Measurements from ENCODE around the gene KL.

GRCh38 chr13:30824513-30825091 lies 81.5 kb upstream of the MEDAG start:
- PRO-cap = no peak
CAGE:
- cytosol, long polyA plus RNA = no peak
- long polyA plus RNA = no peak
- nucleus, long polyA plus RNA = no peak

- PRO-cap = no peak
CAGE:
- cytosol, long polyA plus RNA = no peak
- long polyA plus RNA = no peak
- nucleus, long polyA plus RNA = no peak
These were observed 114.1 kb downstream of the TEX26 start for GRCh38 chr13:31046482-31047077.

- PRO-cap = no peak
CAGE:
- cytosol, long polyA plus RNA = no peak
- long polyA plus RNA = no peak
- nucleus, long polyA plus RNA = no peak
These were observed 65.9 kb upstream of the FRY start for GRCh38 chr13:31965464-31966285.

- PRO-cap = no peak
CAGE:
- cytosol, long polyA plus RNA = no peak
- long polyA plus RNA = no peak
- nucleus, long polyA plus RNA = no peak
These were observed 29.0 kb downstream of the FRY start for GRCh38 chr13:32060371-32061198.

GRCh38 chr13:32500740-32501223 lies 37.8 kb downstream of the N4BP2L2 start:
- PRO-cap = no peak
CAGE:
- cytosol, long polyA plus RNA = no peak
- long polyA plus RNA = no peak
- nucleus, long polyA plus RNA = no peak

- PRO-cap = no peak
CAGE:
- cytosol, long polyA plus RNA = no peak
- long polyA plus RNA = no peak
- nucleus, long polyA plus RNA = no peak
These were observed 901 bp downstream of the N4BP2L2 start for GRCh38 chr13:32537835-32537953.

- PRO-cap = no peak
CAGE:
- cytosol, long polyA plus RNA = no peak
- long polyA plus RNA = no peak
- nucleus, long polyA plus RNA = no peak
These were observed 1.5 kb downstream of the PDS5B start for GRCh38 chr13:32587766-32588224.

- PRO-cap = no peak
CAGE:
- cytosol, long polyA plus RNA = no peak
- long polyA plus RNA = no peak
- nucleus, long polyA plus RNA = no peak
These were observed 42.8 kb downstream of the PDS5B start for GRCh38 chr13:32629031-32629380.

GRCh38 chr13:32632343-32632793 lies 46.1 kb downstream of the PDS5B start:
- PRO-cap = no peak
CAGE:
- cytosol, long polyA plus RNA = no peak
- long polyA plus RNA = no peak
- nucleus, long polyA plus RNA = no peak

- PRO-cap = no peak
CAGE:
- cytosol, long polyA plus RNA = no peak
- long polyA plus RNA = no peak
- nucleus, long polyA plus RNA = no peak
These were observed 150.2 kb downstream of the PDS5B start for GRCh38 chr13:32736344-32737031.

DNA sequence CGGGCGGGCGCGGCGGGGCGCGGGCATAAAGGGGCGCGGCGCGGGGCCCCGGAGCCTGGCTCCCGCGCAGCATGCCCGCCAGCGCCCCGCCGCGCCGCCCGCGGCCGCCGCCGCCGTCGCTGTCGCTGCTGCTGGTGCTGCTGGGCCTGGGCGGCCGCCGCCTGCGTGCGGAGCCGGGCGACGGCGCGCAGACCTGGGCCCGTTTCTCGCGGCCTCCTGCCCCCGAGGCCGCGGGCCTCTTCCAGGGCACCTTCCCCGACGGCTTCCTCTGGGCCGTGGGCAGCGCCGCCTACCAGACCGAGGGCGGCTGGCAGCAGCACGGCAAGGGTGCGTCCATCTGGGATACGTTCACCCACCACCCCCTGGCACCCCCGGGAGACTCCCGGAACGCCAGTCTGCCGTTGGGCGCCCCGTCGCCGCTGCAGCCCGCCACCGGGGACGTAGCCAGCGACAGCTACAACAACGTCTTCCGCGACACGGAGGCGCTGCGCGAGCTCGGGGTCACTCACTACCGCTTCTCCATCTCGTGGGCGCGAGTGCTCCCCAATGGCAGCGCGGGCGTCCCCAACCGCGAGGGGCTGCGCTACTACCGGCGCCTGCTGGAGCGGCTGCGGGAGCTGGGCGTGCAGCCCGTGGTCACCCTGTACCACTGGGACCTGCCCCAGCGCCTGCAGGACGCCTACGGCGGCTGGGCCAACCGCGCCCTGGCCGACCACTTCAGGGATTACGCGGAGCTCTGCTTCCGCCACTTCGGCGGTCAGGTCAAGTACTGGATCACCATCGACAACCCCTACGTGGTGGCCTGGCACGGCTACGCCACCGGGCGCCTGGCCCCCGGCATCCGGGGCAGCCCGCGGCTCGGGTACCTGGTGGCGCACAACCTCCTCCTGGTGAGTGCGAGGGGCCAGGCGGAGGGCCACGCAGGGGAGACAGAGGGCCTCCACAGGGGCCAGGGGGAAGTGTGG lies at the start of gene KL:
Gene KL (plus strand): TSS at position 54 of the 965 bp plus-strand sequence.
- PRO-cap = no peak
CAGE:
- cytosol, long polyA plus RNA = no peak
- long polyA plus RNA = no peak
- nucleus, long polyA plus RNA = no peak

- PRO-cap = no peak
CAGE:
- cytosol, long polyA plus RNA = no peak
- long polyA plus RNA = no peak
- nucleus, long polyA plus RNA = no peak
These were observed 102.7 kb downstream of the STARD13 start for GRCh38 chr13:33182750-33183321.

DNA sequence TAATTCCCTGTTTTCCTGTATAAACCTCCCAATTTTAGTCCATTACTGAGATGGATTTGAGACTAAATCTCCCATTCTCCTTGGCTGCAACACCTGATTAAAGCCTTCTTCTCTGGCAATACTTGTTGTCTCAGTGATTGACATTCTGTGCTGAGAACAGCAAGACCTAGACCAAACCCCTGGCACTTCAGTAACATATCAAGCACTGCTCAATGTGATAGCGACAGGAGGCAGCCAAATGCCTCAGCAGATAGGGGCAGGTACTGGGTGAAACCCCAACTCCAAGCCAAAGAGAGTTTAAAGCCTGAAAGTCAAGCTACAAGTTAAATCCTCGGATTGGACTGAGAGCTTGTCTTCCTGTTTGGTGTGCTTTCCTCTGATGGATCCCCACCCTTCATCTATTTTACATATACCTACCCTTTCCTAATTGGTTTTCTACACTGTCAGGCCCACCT lies 52.7 kb downstream of the STARD13 start:
- PRO-cap = no peak
CAGE:
- cytosol, long polyA plus RNA = no peak
- long polyA plus RNA = no peak
- nucleus, long polyA plus RNA = no peak

DNA sequence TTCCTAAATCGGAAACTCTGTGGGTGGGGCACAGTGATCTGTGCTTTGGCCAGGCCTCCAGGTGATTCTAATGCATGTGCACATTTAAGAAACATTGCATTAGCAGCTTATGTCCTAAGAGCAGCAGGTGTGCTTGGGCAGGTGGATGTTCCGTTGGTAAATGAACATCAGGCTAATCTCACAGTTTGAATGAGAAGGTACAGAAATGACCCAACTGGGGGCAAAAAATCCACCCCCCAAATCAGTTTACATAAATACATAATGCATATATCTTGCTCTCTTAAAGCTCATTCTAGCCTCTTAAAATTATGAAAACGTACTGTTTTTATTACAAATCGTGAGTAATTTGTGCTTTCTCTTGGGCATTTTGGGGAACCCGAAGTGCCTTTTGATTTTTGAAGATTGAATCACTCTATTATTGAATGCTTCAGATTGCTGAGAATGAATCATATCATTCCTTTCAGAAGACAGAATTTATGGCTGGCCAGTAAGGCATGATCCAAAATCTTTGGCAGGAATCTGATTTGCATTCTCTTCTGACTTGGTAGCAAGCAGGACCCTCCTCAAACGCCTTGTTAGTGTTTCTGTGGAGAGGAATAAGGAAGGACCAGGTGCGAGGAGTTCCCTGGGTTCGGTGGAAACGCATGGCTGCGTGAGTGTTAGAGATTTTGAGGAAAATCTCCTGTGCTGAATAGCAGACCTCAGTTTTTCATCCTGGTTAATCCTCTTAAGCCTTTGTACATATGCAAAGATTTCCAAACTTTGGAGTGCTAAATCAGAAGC lies 49.6 kb downstream of the STARD13 start:
- PRO-cap = no peak
CAGE:
- cytosol, long polyA plus RNA = no peak
- long polyA plus RNA = no peak
- nucleus, long polyA plus RNA = no peak

GRCh38 chr13:33248543-33249084 lies 36.9 kb downstream of the STARD13 start:
- PRO-cap = no peak
CAGE:
- cytosol, long polyA plus RNA = no peak
- long polyA plus RNA = no peak
- nucleus, long polyA plus RNA = no peak

DNA sequence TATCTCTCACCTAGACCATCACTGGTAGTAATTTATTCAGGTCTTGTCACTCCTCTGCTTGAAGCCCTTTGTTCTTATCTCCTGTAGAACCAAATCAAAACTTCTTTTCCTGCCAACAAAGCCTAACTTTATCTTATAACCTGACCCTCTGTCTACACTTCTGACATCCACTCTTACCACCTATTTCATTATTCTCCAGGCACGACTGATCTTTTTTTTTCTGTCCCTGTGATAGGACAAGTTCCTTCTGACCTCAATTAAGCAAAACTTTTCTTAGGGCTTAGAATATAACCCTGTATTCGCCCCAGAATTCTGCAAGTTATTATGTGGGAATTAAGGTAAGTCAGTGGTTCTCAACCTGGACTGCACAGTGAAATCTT lies 58.2 kb upstream of the STARD13 start:
- PRO-cap = no peak
CAGE:
- cytosol, long polyA plus RNA = no peak
- long polyA plus RNA = no peak
- nucleus, long polyA plus RNA = no peak

DNA sequence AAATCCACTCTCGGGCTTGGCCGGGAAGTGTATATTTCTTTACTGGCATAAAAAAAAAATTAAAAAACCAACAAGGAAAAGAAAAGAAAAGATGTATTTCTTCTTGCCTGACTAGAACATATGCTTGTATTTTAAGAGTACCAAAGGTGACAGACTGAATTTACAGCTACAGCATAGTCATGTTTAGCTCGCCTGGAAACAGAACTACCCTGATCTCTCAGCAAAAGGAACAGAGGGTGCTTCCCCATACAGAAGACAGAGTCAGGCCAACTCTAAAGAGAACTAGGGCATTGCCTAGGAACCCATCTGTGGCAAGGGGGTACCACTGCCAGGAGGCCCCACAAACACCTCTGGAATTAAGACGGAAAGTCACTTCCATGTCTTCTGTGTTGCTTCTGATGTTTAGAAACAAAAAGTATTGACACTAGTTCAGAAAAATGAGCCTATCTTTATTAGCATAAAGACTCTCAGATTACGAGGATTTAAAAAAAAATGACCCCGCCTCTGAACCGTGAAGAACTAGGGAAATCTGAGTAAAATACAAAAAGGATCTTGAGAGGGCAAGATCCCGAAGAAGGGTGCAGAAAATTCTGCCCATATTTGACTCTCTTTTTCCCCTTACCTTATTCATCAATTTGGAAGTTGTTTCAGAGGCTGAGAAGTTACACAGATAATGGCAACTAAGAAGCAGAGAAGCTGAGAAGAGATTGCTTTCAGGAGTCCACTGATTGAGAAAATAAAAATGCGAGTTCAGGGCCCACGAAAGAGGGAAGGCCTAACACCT lies 252.3 kb upstream of the STARD13 start:
- PRO-cap = no peak
CAGE:
- cytosol, long polyA plus RNA = no peak
- long polyA plus RNA = no peak
- nucleus, long polyA plus RNA = no peak

GRCh38 chr13:33940831-33941419 lies 123.0 kb downstream of the RFC3 start:
- PRO-cap = no peak
CAGE:
- cytosol, long polyA plus RNA = no peak
- long polyA plus RNA = no peak
- nucleus, long polyA plus RNA = no peak

GRCh38 chr13:35848217-35848520 lies 283.0 kb downstream of the DCLK1 start:
- PRO-cap = no peak
CAGE:
- cytosol, long polyA plus RNA = no peak
- long polyA plus RNA = no peak
- nucleus, long polyA plus RNA = no peak

- PRO-cap = no peak
CAGE:
- cytosol, long polyA plus RNA = no peak
- long polyA plus RNA = no peak
- nucleus, long polyA plus RNA = no peak
These were observed 273.4 kb downstream of the DCLK1 start for GRCh38 chr13:35857649-35858355.

All from A549 (cell line).